Endometrial microvascular endothelial cells (primary cell): ENCODE data around the genes MAN1A2 and TENT5C.

DNA sequence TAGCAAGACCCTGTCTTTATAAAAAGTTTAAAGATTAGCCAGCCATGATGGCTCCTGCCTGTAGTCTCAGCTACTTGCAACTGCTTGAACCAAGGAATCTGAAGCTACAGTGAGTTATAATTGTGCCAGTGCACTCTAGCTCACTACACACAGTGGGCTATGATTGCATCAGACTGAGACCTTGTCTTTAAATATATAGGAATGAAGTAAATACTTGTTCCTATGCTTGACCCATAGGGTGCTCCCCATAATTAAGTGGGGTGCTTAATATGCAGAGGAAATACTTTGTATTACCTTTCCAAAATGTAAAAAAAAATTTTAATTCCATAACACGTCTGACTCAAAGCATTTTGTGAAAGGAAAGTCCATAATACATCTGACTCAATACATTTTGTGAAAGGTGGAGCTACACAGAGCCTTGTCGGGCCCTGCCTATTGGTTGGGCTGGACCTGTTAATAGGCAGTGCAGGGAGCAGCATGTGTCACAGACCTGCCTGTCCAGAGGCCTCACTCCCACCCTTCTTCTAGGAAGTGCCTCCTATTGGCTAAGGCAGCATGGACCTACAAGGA lies 33.7 kb downstream of the CD58 start:
- RAMPAGE, long total RNA, result no peak

- RAMPAGE, long total RNA, result no peak
Observed at GRCh38 chr1:116544719-116545401, 26.0 kb downstream of the CD58 start.

- RAMPAGE, long total RNA, result no peak
Observed at GRCh38 chr1:116696578-116696999, 29.1 kb upstream of the IGSF3 start.

DNA sequence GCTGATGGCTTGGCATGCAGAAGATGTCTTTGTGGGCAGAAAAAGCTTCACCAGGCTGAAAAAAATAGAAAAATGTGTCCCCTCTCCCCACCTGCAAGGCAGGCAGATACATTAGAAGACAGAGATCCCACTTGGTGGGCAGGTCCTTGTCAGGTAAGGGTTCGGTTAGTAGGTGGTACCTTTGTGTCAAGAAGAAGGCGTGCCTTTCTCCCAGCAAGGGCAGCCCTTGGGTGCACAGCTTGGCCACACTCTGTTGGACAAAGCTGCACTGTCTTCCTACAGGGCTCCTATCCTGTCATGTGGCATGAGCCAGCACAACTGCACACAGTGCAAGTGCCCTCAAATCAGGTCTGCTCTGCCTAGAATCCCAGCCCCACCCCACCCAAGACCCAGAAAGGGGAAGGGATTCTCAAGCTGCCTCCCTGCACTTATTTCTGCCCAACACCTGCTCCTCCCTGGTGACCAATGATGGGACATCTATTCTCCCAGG lies 42.8 kb upstream of the IGSF3 start:
- RAMPAGE, long total RNA, result no peak

- RAMPAGE, long total RNA, result no peak
Observed at GRCh38 chr1:116755231-116755651, 1.0 kb downstream of the CD2 start.

GRCh38 chr1:116800143-116800604 lies 45.9 kb downstream of the CD2 start:
- RAMPAGE, long total RNA, result no peak

DNA sequence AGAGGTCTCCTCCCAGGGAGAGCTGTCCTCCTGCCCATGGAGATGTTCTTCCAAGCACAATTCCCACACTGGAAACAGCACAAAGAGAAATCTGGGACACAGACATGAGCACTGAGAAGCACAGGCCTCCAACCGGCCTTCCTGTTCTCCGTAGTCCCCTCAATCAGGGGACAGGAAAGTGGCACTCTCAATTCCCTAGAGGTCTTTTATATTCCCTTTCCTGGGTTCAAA lies 70.6 kb downstream of the CD2 start:
- RAMPAGE, long total RNA, result no peak

- RAMPAGE, long total RNA, result no peak
Observed at GRCh38 chr1:116853581-116854147, 56.1 kb upstream of the PTGFRN start.

DNA sequence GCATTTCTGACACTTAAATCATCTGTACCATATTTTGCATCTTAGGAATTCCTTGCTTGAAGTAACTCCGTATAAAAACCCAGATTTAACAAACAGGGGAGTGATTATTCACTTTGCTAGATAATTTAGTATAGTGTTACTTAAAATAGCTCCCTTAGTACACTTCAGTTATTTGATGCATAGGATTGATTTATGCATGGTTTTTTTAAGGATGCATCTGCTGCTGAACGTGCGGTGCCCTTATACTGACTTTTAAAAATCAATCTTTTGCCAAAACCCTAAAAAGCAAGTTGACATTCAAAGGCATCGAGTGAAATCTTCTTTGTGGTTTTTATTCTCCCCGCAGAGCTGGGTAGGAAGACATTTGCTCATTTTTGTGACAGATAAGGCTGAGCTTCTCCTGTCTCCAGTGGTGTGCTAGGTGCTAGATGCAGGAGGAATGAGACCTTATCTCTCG lies 15.3 kb upstream of the CD101 start:
- RAMPAGE, long total RNA, result no peak

DNA sequence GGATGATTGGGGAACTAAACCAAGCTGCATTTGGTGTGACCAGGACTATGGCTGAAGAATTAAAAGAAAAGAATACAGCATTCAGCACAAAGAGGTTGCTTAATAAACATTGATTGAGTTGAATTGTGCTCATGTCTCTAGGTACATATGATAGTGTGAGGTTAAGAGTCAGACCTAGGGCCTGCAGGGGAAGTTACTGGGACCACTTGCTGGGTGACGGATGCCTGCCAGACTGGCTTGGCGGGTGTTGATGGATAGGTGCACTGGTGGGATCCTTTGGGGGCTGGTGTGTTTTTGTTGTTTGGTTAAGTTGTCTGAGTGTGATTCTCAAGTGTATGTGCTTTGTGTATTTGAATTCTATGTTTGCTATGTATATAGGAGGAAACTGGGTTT lies 1.7 kb downstream of the CD101 start:
- RAMPAGE, long total RNA, result no peak

GRCh38 chr1:117051297-117052160 lies 8.6 kb upstream of the TTF2 start:
- RAMPAGE, long total RNA, result no peak

DNA sequence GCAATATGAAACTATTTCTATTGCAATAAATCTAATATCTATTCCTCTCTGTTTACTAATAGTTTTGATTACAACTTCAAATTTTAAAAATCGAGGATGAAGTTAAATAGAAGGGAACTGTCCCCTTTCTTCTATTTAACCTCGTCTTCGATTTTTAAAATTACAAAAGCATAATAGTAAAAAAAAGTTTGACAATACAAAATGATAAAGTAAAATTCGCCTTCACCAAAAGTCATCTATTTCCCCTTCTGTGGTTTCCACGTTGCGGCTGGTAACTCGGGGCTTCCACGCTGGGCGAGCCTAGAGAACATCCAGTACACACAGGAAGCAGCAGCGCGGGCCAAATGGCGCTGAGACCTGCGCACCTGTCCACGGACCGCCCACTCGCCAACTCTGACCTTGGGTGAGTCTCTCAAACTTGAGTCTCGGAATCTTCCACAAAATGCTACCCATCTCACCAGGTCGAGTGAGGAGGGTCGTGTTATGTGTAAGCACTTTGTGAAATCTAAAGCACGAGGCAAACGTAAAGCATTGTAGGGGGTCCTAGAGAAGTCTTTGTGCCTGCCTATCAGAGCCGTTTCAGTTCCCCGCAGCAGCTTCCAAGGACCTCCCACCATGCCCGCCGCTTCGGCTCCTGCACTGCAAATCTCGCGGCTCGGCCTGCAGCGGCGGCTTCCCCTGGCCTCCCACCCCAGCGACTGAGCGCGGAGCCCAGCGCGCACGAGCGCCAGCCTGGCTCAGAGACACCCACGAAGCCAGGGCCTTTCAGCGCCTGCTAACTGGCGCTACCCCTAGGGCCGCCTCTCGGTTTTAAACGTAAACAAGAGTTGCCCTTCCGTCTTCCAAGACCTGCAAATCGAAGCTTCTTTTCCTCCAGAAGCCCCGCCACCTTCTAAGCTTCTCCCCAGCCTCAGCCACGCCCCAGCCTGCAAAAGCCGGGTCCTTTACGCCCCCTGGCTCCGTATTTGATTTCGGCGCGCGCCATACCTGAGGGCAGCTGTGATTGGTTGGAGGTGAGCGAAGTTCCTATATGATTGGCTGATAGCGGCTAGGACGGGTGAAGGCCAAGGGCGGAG lies 641 bp upstream of the TTF2 start:
- RAMPAGE, long total RNA, result no peak

GRCh38 chr1:117366623-117367671 lies at the start of gene MAN1A2:
Gene MAN1A2, plus strand, starts transcription at chr1:117367449.
- RAMPAGE, long total RNA, result no peak

- RAMPAGE, long total RNA, result no peak
Observed at GRCh38 chr1:117605873-117606375, at the start of gene TENT5C. Gene TENT5C, plus strand, starts transcription at chr1:117606048.

DNA sequence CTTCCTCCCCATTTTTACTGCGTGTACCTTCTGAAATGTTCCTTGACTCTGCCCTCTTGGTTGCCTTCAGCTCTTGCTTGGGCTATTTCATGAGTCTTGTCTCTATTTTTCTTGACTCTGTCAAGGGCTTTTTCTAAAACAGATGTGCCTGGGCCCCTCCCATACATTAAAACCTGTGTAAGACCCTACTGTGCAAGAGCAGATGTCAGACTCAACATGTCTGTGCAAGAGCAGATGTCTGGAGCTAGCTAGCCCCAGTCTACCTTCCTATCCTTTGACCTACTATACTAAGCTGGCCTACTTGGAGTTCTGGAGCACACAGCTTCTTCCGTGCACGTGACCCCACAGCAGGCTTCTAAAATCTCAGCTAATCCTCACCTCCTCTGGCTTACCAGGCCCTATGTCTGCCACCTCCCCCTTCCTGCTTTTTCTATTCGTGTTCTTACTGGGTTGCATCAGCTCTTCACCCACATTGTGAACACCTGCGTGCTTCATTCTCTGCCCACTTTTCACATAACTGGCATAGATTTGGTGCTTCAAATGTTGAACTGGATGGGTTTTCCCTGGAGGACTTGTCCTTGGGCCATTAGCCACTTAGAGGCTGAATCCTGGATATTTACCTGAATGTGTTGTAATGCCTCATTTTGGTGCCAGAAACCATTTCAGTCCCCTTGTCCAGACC lies 23.7 kb downstream of the TENT5C start:
- RAMPAGE, long total RNA, result no peak

GRCh38 chr1:117638559-117639085 lies 32.8 kb downstream of the TENT5C start:
- RAMPAGE, long total RNA, result no peak

- RAMPAGE, long total RNA, result no peak
Observed at GRCh38 chr1:117821526-117822073, 107.8 kb downstream of the GDAP2 start.

GRCh38 chr1:117960131-117960330 lies 30.5 kb downstream of the WDR3 start:
- RAMPAGE, long total RNA, result no peak

- RAMPAGE, long total RNA, result no peak
Observed at GRCh38 chr1:118118334-118118914, 66.6 kb downstream of the SPAG17 start.

GRCh38 chr1:118914121-118914726 lies 73.9 kb downstream of the TBX15 start:
- RAMPAGE, long total RNA, result no peak